Metastatic Pancreatic Carcinoma in the Ovary (tissue), 1 donor: ENCODE data around the gene BCL10.

DNA sequence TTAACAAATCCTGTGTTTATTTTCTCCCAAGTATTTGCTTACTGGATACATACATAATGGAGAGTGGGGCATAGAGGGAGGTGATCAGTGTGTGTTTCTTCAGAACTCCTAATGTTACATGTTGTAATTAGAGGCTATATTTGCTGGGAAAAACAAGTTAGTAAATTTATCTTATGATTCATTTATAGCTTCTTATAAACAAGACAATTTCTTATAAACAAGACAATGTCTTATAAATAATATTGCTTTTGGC lies 7.3 kb upstream of the GIPC2 start:
- PRO-cap = no peak

DNA sequence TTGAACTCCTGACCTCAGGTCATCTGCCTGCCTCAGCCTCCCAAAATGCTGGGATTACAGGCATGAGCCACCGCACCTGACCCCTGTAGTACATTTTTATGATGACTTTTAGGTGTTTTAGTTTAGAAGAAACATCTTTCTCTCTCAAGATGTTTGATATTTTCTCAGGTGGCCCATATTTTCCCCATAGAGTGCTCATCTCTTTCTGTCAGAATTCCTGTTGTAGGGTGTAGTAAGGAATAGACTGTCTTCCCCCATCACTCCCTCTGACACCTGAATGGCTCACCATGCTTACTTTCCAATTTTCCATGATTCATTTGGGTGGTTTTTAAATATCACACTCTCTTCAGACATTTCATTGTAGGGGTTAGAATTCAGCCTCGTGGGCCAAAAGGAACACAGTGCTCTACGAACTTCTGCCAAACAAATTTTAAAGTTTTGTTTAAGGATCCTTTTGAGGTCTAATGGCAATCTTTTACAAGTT lies 24.0 kb downstream of the GIPC2 start:
- PRO-cap = no peak

- PRO-cap = no peak
These were observed 211.8 kb upstream of the PTGFR start for GRCh38 chr1:78278961-78279460.

- PRO-cap = no peak
These were observed 7.5 kb upstream of the IFI44 start for GRCh38 chr1:78642046-78642697.

GRCh38 chr1:79322974-79323727 lies 316.6 kb upstream of the ADGRL4 start:
- PRO-cap = no peak

- PRO-cap = no peak
These were observed 374.5 kb upstream of the ADGRL2 start for GRCh38 chr1:81426163-81426685.

- PRO-cap = no peak
These were observed 97.6 kb upstream of the ADGRL2 start for GRCh38 chr1:81702896-81703681.

- PRO-cap = no peak
These were observed 119.5 kb downstream of the ADGRL2 start for GRCh38 chr1:81920114-81920790.

DNA sequence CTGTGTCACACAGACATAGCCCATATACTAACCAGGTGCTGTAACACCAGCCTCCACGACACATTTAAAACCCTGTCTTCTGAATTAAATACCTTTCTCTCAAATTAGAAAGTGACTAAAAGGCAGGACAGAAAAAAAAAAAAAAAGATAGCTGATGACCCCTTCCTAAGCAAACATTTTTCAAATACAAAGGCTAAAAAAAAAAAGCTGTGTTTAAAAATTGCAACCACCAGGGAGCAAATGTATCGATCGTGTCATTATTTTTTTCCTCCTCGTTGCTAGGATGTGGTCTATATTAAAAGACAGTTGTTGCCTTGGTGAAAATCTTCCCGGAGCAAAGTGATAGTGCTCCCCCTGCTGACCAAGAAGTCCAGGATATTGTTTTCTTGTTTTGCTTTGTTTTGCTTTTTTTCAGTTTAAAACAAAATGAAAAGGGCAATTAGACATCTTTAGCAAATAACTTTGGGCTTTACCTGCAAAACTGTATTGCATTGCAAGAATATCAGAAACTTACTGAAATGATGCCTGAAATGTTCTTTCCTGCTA lies 35.4 kb downstream of the DNASE2B start:
- PRO-cap = no peak

DNA sequence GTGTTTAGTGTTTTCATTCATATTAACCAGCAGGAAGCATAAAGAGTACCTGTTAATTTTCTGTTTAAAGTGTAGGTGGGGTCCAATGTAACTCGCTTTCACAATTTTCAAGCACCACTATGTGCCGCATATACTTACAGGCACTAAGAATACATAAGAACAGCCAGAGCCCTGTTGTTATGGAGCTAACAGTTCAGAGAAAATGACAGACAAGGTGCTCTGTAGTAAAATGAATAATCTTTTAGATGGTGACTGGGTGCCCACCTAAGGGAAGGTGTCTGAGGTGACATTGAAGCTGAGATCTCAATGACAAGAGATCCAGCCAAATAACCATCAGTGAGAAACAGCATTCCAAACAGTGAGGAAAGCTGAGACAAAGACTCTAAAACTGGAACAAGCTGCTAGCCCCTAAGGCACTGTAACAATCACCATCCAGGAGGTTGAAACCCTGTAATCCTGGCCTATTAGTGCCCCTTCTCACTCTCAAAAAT lies 2.5 kb upstream of the SPATA1 start:
- PRO-cap = no peak

GRCh38 chr1:84669608-84670195 lies 20.6 kb downstream of the SSX2IP start:
- PRO-cap = no peak

DNA sequence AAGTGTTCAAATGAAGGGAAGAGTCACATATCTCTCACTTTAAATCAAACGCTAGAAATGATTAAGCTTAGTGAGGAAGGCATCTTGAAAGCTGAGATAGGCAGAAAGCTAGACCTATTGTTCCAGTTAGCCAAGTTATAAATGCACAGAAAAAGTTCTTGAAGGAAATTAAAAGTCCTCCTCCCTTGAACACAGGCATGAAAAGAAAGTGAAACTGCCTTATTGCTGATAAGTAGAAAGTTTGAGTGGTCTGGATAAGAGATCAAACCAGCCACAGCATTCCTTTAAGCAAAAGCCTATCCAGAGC lies 2.6 kb upstream of the SSX2IP start:
- PRO-cap = no peak

DNA sequence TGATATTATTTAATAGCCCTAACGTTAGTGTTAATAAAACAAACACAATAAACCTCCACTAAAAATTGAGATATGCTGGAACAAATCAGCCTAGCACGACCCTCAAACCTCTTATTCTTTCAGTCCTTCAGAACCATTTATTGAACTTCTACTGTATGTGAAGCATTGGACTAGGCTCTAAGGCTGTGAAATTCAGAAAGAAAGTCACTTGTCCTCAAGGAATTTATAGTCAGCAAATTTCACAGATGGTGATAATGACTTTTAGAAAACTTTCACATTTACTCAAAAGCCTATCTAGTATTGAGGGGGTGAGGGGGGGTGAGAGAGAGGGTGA lies 66.1 kb upstream of the SSX2IP start:
- PRO-cap = no peak

- PRO-cap = no peak
These were observed 65.5 kb downstream of the SYDE2 start for GRCh38 chr1:85135205-85135888.

DNA sequence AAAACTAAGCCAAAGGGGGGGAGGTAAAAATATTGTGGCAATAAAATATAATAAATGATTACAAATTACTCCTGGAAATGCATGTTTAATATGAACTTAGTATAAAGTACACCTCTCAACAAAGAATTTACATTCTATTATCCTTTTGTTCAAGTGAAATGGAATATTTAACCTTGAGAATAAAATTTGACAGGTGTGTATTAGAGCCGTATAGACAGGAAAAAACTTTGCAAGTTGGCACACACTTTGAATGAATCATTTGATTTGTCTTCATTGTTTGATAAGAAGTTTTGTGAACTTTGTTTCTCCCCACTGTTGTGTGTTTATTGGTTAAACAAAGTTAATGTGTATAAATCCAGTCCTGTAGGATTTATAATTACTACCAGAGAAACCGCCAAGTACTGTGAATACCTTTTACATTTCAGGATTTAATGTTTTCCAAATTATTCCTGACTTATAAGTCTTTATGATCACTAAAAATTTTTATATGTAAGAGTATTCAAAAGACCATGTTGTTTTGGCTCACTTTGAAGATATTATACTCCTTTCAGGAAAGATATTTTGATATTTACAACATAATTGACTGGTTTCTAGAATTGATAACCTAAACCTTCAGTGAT lies 1.9 kb downstream of the SYDE2 start:
- PRO-cap = no peak

DNA sequence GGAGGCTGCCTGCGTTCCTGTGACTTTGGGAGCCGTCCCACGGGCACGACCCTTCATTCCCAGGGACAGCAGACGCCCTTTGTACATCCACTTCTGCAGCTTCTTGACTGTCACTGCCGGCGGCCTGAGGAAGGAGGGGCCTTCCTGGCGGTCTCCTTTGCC lies 607 bp downstream of the SYDE2 start:
- PRO-cap = no peak

GRCh38 chr1:85253190-85253766 lies 6.2 kb downstream of the C1orf52 start:
- PRO-cap = no peak

DNA sequence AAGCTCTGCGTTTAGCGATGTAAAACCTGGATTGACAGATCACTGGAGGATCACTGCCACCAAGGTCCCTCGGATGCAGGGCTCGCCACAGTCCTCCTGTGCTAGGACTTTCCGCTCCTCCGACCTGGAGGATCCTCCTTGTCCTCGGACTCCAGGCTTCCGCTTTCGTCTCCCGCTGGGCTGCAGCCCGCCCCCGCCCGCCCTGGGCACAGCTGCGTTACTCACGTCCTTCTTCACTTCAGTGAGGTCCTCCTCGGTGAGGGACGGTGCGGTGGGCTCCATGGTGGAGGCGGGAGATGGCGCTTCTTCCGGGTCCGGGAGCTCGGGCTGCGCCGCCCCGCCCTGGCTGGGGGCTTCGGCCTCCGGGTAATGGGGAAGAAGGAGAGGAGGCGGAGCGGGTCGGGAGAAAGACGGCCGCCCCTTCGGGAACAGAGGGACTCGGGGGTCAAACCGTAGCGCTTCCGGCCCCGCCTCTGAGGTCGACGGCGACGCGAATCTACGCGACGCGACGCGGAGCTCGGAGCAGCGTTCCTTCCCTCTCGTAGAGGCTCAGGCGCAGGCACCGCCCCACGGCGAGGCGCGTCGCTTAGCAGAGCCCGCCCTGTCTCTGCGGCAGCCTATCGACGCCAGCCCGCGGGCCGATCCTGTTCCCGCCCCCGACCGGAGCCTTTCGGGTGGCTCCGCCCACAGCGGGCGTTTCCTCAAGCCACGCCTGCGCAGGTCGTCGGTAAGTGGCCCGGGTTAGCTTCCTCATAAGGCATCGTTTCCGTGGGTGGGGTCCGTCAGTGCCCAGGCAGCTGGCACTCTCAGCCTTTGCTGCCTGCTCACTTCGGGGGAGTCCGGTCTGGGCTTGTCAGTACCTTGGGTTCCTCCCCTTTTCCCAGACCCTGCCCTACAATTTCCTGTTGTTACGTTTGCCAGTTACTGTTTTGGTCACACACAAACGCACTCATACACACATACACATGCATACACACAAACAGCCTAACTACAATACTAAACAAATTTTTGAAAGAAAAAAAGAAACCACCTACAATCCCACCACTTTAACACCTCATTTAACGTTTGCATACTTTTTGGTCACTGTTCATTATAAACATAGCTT lies at the start of gene BCL10:
TSS of gene BCL10 (minus strand) at position 562 of the 1,105 bp plus-strand sequence.
- PRO-cap = bidirectional peak, plus-strand start at position 260 of the sequence, minus-strand start at position 152 of the sequence; bidirectional peak, plus-strand start at position 756 of the sequence, minus-strand start at position 475 of the sequence; bidirectional peak, plus-strand start at position 920 of the sequence, minus-strand start at position 826 of the sequence

GRCh38 chr1:85289311-85289867 lies 13.0 kb upstream of the BCL10 start:
- PRO-cap = no peak

- PRO-cap = no peak
These were observed 53.4 kb upstream of the CCN1 start for GRCh38 chr1:85527045-85527697.